Liver (tissue), 9 donors: ENCODE measurements around the gene ITIH4.

GRCh38 chr3:52370302-52370767 is 39.5 kb downstream of the BAP1 start:
- PRO-cap, 5 experiments: no peak in any of the 5 experiments
- RAMPAGE, long total RNA, 2 experiments: no peak in any of the 2 experiments
- RRBS: 100% methylated on average over 3 of the region's 11 CpGs

DNA sequence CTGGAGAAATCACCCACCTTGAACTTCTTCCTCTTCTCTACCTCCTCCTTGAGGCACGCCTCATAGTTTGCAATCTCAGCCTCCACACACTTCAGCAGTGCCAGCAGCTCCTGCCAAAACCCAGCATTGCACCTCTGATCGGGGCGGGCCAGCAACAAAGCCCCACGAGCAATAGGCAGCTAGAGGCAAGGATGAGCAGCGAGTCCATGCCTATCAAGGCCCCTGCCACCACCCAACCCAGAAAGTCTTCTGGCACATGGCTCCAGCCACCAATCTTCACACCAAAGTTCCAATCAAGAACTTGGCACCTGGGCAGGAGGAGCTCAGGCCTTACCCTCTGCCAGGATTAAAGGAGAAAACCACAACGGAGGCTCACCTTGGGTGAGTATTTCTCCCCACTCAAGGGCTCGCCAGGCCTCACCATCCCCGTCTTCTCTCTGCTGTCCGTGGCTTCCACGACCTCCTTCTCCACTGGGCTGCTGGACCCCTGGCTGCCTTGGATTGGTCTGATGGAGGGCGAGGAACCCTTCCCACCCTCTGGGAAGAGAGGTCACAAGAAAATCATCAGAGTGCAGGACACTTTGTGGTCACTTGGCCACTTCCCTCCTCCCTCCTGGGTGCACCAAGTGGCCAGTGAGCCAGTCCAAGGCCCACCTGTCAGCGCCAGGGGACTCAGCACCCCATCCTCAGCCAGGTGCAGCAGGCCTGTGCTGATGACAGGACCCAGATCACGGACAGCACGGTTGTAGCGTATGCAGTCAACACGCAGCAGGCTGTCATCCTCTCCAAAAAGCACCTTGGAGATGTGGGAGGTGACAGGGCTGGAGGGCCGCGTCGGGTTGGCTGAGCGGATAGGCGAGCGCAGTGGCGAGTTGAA is 6.8 kb downstream of the BAP1 start:
- PRO-cap, 5 experiments: peak in 1 of 5 experiments; most common plus-strand start position 798 of the sequence (in 1)
- RAMPAGE, long total RNA, 2 experiments: no peak in any of the 2 experiments
- RRBS: no CpG with 5 or more reads among the region's 23 CpGs

GRCh38 chr3:52408283-52409026 is 1.4 kb downstream of the BAP1 start:
- PRO-cap, 5 experiments: no peak in any of the 5 experiments
- RAMPAGE, long total RNA, 2 experiments: no peak in any of the 2 experiments
- RRBS: no CpG with 5 or more reads among the region's 9 CpGs

DNA sequence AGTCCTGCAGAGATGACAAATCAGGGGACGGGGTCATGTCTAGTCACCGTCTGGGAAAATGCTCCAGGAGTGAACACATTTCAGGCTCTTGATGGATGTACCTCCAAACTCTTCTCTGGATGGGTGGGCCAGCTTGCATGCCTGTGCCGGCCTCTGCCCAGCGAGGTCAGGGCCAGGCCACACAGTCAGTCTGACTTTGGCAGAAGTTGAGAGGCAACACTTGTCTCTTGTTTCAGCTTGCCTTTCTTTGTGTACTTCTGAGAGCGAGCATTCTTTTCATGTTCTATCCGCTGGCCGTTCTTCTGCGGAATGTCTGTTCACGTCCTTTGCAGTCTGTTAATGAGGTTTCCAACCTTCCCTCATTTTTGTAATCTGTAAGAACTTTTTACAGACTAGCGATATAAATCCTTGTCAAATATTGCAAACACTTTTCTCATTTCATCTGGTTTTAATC is 11.4 kb upstream of the STAB1 start:
- PRO-cap, 5 experiments: no peak in any of the 5 experiments
- RAMPAGE, long total RNA, 2 experiments: no peak in any of the 2 experiments
- RRBS: no CpG with 5 or more reads among the region's 10 CpGs

GRCh38 chr3:52763472-52763897 is 7.3 kb downstream of the NEK4 start:
- PRO-cap, 5 experiments: no peak in any of the 5 experiments
- RAMPAGE, long total RNA, 2 experiments: no peak in any of the 2 experiments
- RRBS: no CpG with 5 or more reads among the region's 3 CpGs

DNA sequence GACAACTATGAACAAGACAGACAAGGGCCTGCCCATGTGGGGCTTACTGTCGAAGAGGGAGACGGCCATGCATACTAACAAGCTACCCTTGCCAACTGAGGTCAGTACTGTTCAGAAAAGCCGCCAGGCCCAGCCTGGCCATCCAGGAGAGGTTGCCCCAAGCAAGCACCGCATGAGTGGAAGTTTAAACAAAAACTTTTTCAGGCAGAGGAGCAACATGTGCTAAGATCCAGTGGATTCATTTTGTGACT is 2.9 kb upstream of the NEK4 start:
- PRO-cap, 5 experiments: peak in 1 of 5 experiments; most common plus-strand start position 191 of the sequence (in 1)
- RAMPAGE, long total RNA, 2 experiments: no peak in any of the 2 experiments
- RRBS: no CpG with 5 or more reads among the region's 4 CpGs

GRCh38 chr3:52779373-52780220 is 2.2 kb downstream of the ITIH1 start:
- PRO-cap, 5 experiments: peak in 1 of 5 experiments; most common plus-strand start chr3:52779475 (in 1); most common minus-strand start chr3:52779449 (in 1)
- RAMPAGE, long total RNA, 2 experiments: no peak in any of the 2 experiments
- RRBS: no CpG with 5 or more reads among the region's 13 CpGs

DNA sequence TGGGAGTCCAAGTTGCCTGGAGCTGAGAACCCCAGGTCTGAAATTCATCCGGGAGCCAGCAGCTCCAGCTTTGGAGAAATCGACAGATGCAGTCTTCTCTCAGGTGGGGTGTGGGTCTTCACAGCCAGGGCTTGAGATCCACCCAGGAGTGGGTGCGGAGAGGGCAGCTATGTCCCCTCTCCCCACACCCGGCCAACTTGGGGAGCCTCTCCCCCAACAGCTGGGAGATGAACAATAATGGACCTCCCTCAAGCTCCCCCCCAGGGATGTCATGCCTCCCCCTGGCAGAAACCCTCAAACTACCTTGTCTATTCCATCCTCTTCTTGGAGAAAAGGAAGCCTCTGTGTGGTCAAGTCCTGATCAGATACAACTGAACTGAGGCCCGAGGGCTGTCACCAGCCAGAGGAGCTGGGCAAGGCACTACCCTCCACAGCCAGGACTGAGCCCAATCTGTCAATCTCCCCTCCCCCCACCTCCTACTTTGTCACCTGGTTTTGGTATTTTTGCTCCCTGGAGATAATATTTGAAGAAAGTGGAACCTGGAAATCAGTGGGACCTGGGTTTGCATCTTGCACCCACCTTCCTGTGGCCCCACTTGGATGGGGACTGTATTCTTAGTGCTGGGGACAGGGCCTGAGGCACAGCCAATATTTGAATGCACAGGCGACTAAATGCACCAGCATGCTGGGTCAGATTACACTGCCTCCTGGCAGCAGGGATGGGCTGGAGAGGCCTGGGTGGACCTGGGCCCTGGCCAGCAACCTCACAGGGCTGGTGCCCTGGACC is 10.8 kb downstream of the ITIH4 start:
- PRO-cap, 5 experiments: no peak in any of the 5 experiments
- RAMPAGE, long total RNA, 2 experiments: no peak in any of the 2 experiments
- RRBS: no CpG with 5 or more reads among the region's 6 CpGs

- PRO-cap, 5 experiments: peak in 5 of 5 experiments; most common plus-strand start chr3:52830873 (in 4); most common minus-strand start chr3:52830672 (in 5)
- RAMPAGE, long total RNA, 2 experiments: start-site peak on the minus strand in 1 of 2 experiments, at chr3:52830654-52830684 at its widest, 503 to 829 reads per replicate
- RRBS: 22% methylated on average over 4 of the region's 20 CpGs
Measured at GRCh38 chr3:52830483-52831483, at the start of gene ITIH4. ITIH4 (minus strand) TSS chr3:52830672.

DNA sequence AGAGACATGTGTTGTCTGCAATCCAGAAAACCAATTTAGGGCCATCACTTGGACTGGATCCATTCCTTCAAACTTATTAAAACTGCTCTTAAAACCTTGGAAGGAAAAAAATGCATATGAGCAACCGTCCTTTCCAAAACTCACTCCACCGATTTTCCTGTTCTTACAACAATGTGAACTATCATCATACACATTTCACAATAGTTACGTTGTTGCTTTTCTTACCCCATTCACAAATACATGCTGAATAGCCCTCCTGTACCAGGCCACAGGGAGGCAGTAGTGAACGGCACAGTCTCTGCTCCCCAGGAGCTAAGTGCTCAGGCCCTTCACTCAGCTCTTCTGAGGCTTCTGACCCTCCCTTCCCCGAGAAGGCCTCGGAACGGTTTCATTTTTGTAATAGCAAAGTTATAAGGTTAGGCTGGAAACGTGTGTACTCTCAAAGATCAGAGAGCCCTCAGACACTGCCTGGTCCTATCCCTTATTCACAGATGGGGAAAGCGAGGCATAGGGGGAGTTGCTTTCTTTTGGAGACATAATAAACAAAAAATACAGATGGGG is 20.1 kb downstream of the RFT1 start:
- PRO-cap, 5 experiments: no peak in any of the 5 experiments
- RAMPAGE, long total RNA, 2 experiments: no peak in any of the 2 experiments
- RRBS: no CpG with 5 or more reads among the region's 9 CpGs

- PRO-cap, 5 experiments: no peak in any of the 5 experiments
- RAMPAGE, long total RNA, 2 experiments: no peak in any of the 2 experiments
- RRBS: no CpG with 5 or more reads among the region's 7 CpGs
Measured at GRCh38 chr3:53186156-53186347, 25.0 kb downstream of the PRKCD start.

DNA sequence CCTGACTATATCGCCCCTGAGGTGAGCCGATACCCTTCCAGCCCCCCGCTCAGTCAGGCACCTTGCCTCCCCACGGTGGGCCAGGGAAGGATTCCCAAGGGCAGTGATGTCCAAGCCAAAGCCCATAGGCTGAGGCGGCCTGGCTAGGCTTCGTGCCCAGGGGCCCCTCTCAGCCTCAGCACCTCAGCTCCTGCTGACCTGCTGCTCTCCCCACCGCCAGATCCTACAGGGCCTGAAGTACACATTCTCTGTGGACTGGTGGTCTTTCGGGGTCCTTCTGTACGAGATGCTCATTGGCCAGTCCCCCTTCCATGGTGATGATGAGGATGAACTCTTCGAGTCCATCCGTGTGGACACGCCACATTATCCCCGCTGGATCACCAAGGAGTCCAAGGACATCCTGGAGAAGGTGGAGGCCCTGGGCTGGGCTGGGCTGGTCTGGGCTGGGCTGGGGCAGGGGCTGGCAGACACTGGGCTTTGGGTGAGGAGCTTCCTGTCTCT is 27.9 kb downstream of the PRKCD start:
- PRO-cap, 5 experiments: no peak in any of the 5 experiments
- RAMPAGE, long total RNA, 2 experiments: no peak in any of the 2 experiments
- RRBS: no CpG with 5 or more reads among the region's 13 CpGs

DNA sequence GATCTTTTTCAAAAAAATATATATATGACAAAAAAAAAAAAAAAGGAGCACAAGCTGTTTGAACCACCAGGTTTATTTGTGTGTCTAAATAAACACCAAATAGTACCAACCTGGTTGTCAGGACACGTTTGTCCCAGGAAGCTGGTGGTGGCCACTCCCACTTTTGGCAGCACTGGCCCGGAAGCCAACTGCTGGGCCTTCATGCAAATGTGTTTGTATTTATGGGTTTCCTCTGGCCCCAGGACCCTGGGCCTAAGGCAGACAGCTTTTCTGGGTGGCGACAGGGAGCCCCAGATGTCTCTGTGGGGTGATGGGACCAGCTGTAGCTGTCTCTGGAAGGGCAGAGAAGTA is 31.6 kb downstream of the PRKCD start:
- PRO-cap, 5 experiments: no peak in any of the 5 experiments
- RAMPAGE, long total RNA, 2 experiments: no peak in any of the 2 experiments
- RRBS: no CpG with 5 or more reads among the region's 3 CpGs

DNA sequence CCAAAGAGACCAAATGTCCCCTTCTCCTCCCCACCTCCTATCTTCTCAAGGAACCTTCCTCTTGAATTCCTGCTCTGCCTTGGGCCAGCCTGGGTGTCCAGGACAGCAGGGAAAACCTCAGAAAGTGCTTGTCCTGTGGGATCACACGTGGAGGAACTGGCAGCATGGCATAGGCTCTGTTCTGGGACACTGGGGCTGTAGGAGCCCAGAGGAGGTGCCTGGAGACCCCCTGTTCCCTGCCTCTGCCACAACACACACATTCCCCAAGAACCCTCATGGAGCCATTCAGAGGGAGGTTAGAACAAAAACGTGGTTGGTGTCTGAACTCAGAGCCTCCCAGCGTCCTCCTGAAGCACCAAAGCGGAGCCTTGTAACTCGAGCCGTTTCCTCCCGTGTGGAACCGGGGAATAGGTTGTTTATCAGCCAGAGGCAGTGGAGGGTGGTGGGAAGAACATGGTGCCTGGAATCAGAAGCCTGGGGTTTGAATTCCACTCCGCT is 33.0 kb downstream of the PRKCD start:
- PRO-cap, 5 experiments: no peak in any of the 5 experiments
- RAMPAGE, long total RNA, 2 experiments: no peak in any of the 2 experiments
- RRBS: no CpG with 5 or more reads among the region's 9 CpGs

- PRO-cap, 5 experiments: no peak in any of the 5 experiments
- RAMPAGE, long total RNA, 2 experiments: no peak in any of the 2 experiments
- RRBS: no CpG with 5 or more reads among the region's 3 CpGs
Measured at GRCh38 chr3:53291808-53292173, 36.0 kb upstream of the TKT start.

DNA sequence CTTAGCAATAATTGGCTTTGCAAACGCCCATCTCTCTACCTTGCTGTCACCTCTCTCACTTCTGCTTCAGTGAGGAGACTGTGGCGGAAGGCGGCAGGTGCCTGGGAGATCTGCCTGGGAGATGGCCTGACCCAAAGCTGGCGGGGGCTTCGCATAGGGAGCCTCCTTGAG is 1.6 kb downstream of the CACNA1D start:
- PRO-cap, 5 experiments: no peak in any of the 5 experiments
- RAMPAGE, long total RNA, 2 experiments: no peak in any of the 2 experiments
- RRBS: no CpG with 5 or more reads among the region's 5 CpGs

DNA sequence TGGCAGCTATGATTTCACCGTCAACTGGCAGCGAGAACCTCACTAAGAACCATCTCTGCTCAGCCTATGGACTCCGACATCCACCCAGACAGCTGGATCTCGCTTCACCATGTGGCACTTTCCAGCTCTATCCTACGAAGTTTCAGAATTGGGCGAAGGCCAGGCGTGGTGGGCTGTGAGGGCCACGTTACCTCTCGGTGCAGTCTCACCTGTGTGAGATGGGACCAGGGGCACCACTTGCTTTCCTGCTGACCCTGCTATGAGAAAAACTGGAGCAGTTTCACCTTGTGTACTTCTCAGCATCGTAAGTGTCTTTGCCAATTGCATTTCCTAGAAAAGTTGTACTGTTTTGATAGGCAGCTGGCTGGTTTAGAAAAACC is 32.3 kb downstream of the CHDH start:
- PRO-cap, 5 experiments: no peak in any of the 5 experiments
- RAMPAGE, long total RNA, 2 experiments: no peak in any of the 2 experiments
- RRBS: no CpG with 5 or more reads among the region's 10 CpGs

- PRO-cap, 5 experiments: no peak in any of the 5 experiments
- RAMPAGE, long total RNA, 2 experiments: no peak in any of the 2 experiments
- RRBS: 12% methylated on average over 14 of the region's 15 CpGs
Measured at GRCh38 chr3:53846664-53846879, 204 bp downstream of the IL17RB start.

GRCh38 chr3:54017076-54017275 is 105.4 kb upstream of the CACNA2D3 start:
- PRO-cap, 5 experiments: peak in 1 of 5 experiments; most common minus-strand start chr3:54017138 (in 1)
- RAMPAGE, long total RNA, 2 experiments: no peak in any of the 2 experiments

DNA sequence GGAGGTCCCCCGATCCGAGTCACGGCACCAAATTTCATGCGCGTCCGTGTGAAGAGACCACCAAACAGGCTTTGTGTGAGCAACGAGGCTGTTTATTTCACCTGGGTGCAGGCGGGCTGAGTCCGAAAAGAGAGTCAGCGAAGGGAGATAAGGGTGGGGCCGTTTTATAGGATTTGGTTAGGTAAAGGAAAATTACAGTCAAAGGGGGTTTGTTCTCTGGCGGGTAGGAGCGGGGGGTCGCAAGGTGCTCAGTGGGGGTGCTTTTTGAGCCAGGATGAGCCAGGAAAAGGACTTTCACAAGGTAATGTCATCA is 288.2 kb downstream of the LRTM1 start:
- PRO-cap, 5 experiments: no peak in any of the 5 experiments
- RAMPAGE, long total RNA, 2 experiments: no peak in any of the 2 experiments
- RRBS: no CpG with 5 or more reads among the region's 14 CpGs